H4 (cell line): ENCODE measurements around the genes BASP1 and PRDM9.

GRCh38 chr5:16780382-16780881, 155.7 kb downstream of the MYO10 start:
- RAMPAGE, long total RNA, result no peak

DNA sequence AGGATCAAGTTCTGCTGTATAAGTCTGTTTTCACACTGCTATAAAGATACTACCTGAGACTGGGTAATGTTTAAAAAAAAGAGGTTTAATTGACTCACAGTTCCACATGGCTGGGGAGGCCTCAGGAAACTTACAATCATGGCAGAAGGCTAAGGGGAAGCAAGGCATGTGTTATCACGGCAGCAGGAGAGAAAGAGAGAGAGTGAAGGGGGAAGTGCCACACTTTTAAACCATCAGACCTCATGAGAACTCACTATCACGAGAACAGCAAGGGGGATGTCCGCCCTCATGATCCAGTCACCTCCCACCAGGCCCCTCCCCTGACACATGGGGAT, 93.8 kb upstream of the BASP1 start:
- RAMPAGE, long total RNA, result no peak

DNA sequence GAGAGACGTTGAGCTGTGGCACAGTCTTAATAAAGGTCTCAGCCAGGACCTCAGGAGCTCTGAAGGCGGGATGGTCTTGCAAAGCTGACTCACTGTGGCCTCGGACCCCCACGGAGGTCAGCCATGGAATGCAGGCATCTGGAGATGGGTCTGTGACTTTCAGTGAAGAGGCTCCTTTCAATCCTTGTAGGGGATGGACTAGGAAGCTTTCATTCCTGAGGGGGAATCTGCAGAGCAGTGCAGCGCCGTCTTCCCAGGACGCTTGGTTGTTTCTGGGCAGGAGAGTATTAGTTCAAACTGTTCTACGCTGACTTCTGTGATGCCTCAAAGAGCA, 65.7 kb upstream of the BASP1 start:
- RAMPAGE, long total RNA, result no peak

- RAMPAGE, long total RNA, result start-site peak on the plus strand at chr5:17217622-17217634, 102 reads
Observed at GRCh38 chr5:17217188-17217962, at the start of gene BASP1. Gene BASP1, plus strand, starts transcription at chr5:17217631.

DNA sequence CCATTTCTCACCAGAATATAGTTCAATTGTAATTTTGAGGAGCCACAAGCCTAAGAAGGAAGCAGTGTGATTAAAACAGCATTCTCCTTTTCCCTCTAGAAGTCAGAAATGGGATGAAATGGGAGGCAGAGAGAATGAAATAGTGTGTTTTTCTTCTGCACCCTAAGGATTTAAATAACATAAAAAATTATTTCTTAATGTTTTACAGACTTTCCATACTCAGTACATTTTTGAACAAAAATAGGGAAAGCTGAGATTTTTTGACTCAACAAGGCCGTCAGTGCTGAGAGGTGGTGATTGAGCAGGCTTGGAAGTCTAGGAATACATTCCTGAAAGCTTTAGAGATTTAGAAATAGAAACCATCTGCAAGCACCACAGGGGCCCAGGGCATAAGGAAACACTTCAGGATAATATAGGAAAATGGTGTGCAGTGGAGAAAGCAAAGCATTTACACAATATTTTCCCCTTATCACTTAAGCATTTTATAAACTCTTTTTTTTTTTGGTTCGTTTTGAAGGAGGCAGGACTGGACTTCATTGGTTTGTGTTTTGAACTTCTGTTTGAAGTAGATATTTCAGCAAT, 5.2 kb downstream of the BASP1 start:
- RAMPAGE, long total RNA, result no peak

GRCh38 chr5:17400958-17401469, 90.9 kb downstream of the H3Y2 start:
- RAMPAGE, long total RNA, result no peak

- RAMPAGE, long total RNA, result no peak
Observed at GRCh38 chr5:18519278-18519487, 863.5 kb upstream of the H3Y1 start.

- RAMPAGE, long total RNA, result no peak
Observed at GRCh38 chr5:20575451-20575937, 587.5 kb upstream of the CDH18 start.

DNA sequence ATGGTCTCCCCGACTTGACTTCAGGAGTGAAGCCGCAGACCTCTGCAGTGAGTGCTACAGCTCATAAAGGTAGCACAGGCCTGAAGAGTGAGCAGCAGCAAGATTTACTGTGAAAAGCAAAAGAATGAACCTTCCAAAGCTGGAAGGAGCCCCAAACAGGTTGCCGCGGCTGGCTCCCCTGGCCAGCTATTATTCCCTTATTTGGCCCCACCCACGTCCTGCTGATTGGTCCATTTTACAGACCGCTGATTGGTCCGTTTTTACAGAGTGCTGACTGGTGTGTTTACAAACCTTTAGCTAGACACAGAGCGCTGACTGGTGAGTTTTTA, 624.9 kb upstream of the CDH18 start:
- RAMPAGE, long total RNA, result no peak

DNA sequence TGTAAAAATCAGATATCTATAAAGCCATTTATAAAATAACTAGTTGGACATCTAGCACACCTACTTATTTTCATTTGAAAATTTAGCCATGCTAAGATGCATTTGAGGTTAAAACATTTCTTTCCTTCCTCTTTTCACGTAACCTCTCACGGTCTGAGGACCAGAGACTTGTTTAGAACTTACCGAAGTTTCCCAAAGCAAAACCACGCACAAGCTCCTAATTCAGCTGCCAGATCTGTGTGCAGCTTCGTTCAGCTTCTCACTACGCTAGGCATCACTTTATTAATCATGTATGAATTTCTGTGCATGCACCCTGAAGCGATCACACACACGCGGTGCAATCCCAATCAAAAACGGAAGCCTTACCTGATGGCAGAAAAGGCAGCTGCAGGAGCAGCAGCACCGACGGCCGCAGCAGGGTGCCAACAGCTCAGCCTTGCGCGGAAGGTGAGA, 426 bp downstream of the CDH12 start:
- RAMPAGE, long total RNA, result no peak

- RAMPAGE, long total RNA, result no peak
Observed at GRCh38 chr5:23007208-23007861, 154.2 kb upstream of the CDH12 start.

GRCh38 chr5:23506866-23507805, at the start of gene PRDM9:
Gene PRDM9, plus strand, starts transcription at chr5:23507609.
- RAMPAGE, long total RNA, result no peak

DNA sequence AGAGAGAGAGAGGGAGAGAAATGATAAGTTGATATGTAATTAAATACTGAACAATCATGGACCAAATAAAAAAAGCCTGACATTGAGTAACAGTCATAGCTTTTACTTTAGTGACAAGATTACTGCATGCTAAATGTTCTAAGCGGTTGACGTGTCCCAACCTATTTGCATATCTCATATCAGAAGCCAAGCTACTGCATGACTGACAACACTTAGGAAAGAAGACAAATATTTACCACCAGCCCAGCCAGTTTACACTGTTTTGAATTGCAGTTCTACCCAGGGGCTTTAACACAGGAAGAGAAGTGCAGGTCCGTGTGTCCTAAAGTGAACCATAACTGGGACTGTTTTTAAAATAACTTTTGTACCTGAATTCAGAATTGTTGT, 219.8 kb downstream of the PRDM9 start:
- RAMPAGE, long total RNA, result no peak

DNA sequence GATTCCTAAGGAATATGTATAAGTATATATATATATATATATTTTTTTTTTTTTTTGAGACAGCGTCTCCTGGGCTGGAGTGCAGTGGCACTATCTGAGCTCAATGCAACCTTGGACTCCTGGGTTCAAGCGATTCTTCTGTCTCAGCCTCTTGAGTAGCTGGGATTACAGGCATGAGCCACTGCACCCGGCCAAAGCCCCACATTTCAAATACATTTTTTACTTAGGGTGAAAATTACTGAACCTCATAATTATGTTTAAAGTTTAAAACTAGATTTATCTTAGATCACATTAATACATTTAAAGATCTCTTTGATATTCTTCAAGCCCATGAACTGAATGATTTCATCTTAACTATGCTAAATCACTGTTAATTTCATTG, 377.3 kb downstream of the PRDM9 start:
- RAMPAGE, long total RNA, result no peak

- RAMPAGE, long total RNA, result no peak
Observed at GRCh38 chr5:23950925-23952257, 444.0 kb downstream of the PRDM9 start.

GRCh38 chr5:26236881-26237273, 801.5 kb downstream of the CDH9 start:
- RAMPAGE, long total RNA, result no peak

DNA sequence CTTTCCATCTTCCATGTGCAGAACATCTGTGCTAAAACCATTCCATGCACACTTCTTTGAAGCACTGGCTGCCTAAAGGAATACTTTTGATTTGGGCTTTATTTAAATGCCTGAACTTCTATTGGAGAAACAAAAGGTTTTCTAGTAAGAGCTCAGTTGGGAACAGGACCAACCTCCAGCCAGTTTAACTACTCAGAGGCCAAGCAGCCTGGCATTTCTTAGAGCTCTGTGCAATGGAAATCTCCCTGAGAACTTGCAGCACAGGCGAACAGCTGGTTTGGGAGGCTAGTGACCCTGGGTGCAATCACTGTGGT, 1.1 kb upstream of the CDH6 start:
- RAMPAGE, long total RNA, result no peak

DNA sequence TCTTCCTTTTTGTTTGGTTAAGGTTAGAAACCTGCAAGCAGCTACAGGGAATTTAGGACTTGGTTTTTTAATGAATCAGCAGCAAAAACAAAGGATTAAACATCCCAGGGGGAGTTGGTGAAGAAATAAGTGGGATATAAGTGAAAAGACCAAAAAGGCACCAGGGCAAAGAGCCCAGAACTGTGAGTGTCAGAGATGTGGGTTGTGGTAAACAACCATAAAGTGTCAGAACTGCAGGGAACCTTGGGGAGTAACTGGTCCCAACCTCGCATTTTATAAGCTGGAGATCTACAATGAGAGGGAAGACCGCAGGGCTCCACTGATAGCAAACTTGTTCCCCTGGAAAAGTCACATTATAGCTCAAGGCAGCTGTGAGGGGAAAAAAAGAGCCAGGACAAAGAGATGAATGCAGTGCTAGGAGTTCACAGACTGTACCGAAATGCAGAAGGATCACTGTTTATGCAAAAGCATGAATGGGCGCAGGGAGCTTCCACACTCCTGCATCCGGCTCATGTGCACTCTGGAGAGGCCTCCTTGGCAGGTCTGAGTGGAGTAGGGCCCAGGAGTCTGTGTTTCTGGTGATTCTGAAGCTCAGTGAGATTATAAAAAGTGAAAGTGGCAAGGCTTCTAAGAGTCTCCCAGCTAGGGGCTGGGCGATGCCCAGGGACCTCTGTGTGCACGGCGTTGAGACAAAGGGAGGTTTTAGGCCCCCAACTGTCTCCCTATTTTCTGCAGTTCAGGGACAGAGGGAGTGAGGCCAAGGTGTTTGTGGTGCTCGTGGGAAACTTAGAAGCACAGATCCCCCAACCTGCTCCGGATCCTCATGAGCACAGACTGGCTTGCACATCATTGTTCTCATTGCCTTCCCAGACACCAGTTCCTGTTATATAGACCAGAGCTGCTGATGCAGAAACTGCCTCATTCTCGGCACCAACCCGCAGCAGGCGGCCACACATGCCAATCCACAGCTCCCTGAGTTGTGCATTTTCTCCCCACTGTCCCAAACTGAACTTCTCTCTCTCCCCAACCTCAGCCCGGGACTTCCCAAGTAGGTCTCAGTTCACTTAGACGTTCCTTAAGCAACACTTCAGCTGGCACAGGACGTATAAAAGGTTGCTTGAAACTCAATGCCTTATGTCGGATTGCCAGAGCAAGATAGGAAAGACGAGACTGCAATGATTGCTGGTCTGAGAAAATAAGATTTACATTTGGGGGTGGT, 156.0 kb downstream of the GOLPH3 start:
- RAMPAGE, long total RNA, result no peak

GRCh38 chr5:32225317-32225852, 51.3 kb upstream of the GOLPH3 start:
- RAMPAGE, long total RNA, result no peak

DNA sequence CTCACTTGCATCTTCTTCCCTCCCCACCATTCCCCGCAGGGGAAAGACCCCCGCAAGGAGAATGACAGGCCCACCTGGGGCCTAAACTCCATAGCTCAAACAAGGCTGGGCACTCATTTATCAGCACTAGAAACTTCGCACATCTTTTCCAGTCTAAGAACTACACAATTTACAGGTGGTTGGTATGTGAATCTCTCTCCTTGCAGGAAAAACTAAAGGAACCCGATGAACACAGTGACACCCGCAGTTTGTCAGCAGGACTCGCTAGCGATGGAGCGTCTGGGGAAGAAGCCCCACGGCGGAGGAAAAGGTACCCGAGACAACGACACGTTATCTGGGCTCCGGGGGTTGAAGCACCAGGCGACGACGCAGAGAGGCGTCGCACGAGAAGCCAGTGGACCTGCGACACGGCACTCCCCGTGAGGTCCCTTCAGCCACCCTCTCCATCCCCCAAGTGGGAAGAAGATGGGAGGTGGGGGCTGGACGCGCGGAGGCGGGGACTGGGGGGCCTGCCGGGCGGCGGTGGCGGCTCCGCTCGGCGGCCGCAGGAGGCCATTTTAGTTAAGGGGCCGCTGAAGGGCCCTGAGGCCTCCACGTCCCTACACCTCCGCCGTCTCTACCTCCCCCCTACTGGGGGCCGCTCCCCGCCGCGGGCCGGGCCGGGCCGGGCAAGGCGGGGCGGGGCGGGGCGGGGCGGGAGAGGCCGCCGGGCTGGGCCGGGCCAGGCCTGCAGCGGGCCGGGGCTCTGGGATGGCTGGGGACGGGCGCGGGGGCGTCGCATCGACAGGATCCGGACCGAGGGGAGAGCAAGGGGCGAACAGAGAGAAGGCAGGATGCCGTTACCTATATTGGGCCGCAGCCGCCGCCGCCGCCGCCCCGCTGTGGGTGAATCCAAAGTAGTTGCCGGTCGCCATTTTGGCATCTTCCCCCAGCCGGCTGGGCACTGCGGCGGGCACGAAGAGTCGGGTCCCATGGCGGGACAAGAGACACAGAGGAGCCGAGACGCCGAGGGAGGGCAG, 845 bp downstream of the ZFR start:
- RAMPAGE, long total RNA, result no peak